ENCODE data around the gene CXCL13.

DNA sequence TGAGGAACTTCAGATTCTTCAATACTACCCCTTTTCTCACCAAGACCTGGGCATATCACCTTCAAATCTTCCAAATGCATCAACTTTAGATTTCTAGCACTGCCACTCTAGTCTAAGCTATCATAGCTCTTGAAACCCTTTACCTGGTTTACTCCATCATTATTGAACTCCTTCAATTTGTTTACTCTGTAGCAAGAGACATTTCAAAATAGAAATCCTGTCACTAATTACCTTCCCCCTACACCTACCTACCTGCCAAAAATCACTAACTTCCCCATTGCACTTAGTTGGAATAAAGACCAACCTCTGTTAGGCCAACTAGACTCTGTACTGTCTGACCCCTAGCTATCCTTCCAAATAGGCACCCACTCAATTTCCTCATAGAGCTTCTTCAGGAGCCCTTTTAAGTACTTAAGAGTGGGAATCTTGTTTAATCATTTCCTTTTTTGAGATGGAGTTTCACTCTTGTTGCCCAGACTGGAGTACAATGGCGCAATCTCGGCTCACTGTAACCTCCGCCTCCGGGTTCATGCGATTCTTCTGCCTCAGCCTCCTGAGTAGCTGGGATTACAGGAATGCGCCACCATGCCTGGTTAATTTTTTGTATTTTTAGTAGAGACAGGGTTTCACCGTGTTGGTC lies 8.8 kb upstream of the CDKL2 start:
- RRBS, result no CpG with 5 or more reads among the region's 7 CpGs

DNA sequence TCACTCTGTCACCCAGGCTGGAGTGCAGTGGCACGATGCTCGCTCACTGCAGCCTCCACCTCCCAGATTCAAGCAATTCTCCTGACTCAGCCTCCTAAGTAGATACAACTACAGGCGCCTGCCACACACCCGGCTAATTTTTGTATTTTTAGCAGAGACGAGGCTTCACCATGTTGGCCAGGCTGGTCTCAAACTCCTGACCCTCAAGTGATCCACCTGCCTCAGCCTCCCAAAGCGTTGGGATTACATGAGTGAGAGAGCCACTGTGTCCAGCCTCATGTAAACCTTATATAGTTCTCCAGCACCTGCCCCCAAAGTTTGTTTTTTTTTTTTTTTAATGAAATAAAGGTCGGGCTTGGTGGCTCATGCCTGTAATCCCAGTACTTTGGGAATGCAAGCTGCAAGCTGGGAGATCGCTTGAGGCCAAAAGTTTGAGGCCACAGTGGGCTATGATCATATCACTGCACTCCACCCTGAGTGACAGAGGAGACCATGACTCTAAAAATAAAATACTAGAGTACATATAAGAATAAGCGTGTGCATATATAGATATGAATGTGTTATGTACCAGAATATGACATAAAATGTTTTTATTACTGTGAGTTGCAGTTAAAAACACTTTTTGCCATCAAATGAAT lies 11.9 kb downstream of the G3BP2 start:
- RRBS, result no CpG with 5 or more reads among the region's 9 CpGs

DNA sequence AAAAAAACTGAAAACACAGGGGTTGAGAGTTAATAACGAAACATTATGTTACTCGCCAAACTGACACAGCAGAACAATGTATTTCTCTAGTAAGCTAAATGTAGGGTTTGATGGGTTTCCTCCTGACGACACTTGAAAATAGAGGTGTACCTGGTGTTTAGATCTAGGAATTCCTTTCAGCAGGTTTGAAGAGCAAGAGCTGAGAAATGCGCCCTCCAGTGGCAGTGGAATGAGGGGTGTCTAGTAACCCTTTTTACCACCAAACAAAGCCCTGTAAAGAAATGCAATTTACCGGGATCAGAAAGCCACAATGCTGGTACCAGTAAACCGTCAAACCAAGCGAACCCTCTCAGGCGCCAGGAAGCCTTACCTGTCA lies 483 bp upstream of the USO1 start:
- RRBS, result no CpG with 5 or more reads among the region's 8 CpGs

- RRBS, result no CpG with 5 or more reads among the region's 7 CpGs
Observed at GRCh38 chr4:76087250-76087522, 12.7 kb downstream of the ART3 start.

GRCh38 chr4:76200639-76201348 lies 12.8 kb downstream of the SCARB2 start:
- RRBS, result no CpG with 5 or more reads among the region's 4 CpGs

DNA sequence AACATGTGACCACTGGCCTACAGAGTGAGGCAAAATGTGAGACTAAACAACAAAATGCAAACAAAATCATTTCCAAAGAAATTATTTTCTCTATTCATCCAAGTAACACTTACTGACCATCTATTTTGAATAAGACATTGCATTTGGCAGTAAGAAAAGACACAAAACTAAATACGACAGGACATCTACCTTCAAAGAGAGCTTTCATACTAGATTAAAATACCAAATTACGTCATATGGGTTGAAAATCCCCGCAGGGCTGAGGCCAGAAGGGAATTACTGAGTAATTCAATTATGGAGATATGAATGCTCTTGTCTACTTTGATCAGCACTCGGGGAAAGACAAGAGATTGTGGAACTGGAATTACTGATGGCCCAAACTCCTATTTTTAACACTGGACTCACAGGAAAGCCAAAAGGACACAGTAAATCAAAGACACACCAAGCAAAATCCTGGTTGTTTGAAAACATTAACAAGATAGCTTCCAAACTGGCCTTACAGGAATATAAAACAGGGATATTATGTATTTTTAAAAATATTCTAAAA lies 7.1 kb downstream of the SCARB2 start:
- RRBS, result no CpG with 5 or more reads among the region's 4 CpGs

DNA sequence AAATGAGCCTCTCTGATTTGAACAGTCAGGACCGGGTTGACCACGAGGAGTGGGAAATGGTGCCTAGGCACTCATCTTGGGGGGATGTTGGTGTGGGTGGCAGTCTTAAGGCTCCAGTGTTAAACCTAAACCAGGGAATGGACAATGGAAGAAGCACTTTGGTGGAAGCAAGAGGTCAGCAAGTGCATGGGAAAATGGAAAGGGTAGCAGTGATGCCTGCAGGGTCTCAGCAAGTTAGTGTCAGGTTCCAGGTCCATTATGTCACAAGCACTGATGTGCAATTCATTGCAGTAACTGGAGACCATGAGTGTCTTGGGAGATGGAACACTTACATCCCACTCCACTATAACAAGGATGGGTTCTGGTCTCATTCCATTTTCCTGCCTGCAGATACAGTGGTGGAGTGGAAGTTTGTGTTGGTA lies 3.0 kb downstream of the STBD1 start:
- RRBS, result no CpG with 5 or more reads among the region's 2 CpGs

DNA sequence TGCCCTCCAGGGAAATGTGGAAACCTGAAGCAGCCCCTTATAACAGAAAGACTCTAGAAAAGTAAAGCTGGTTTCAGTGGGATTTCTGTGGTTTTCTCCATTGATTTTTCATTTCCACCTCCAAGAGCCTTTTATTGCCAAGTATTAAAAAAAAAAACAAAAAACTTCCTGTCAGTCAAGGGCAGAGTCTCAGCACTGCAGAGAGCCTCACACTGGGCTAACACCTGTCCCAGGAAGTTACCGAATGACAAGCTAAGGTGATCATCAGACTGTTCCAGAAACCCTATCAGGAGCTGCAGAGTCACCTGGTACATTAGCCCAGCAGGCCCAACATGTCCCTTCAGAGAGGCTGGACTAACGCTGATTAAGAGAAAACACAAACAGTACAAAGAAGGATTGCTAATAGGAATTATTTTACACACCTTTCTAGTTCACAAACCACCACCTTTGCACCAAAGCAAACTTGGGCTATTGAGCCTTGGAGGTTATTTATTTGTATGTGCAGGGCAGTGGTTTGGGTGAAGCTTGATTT lies 186.0 kb downstream of the SHROOM3 start:
- RRBS, result no CpG with 5 or more reads among the region's 2 CpGs

- RRBS, result 75% methylated on average over 1 of the region's 5 CpGs
Observed at GRCh38 chr4:76674842-76675530, 223.0 kb downstream of the SOWAHB start.

- RRBS, result no CpG with 5 or more reads among the region's 7 CpGs
Observed at GRCh38 chr4:76690251-76690738, 207.6 kb downstream of the SOWAHB start.

DNA sequence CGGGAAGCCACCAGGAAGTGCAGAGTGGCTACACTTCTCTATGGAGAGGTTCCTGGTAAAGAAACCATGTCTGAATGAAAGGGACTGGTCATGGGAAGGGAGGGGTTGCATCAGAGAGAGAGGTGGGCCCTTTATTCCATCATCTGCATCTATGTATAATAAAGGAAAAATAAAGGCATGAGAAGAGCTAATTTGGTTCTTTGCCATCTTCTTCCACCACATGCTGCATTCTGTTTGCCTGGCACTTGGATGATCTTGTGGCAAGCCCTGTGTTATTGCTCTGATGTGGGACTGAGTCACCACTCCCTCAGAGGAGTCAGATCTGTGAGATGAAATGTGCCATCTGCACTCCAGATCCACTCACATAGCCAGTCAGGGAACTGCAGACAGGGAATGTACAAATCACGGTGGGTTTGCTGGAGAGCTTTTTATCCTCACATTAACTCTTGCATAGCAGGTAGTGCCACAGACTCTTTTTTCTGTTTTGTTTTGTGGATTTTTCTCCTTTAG lies 144.8 kb downstream of the SOWAHB start:
- RRBS, result no CpG with 5 or more reads among the region's 2 CpGs

- RRBS, result no CpG with 5 or more reads among the region's 5 CpGs
Observed at GRCh38 chr4:76892551-76893208, 5.3 kb downstream of the SOWAHB start.

DNA sequence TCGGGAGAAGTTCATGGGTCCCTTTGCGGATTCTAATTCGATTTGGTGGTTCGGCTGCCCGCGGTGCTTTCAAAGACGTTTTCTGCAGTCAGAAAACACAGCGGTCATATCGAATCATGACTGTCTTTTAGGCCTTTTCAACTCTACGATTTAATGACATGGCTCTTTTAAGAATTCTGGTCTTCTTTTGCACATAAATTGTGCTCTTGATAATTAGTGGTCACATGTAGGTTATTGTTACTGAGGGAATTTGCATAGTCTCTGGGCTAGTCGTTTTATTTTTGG lies 1.6 kb downstream of the SEPTIN11 start:
- RRBS, result no CpG with 5 or more reads among the region's 11 CpGs

DNA sequence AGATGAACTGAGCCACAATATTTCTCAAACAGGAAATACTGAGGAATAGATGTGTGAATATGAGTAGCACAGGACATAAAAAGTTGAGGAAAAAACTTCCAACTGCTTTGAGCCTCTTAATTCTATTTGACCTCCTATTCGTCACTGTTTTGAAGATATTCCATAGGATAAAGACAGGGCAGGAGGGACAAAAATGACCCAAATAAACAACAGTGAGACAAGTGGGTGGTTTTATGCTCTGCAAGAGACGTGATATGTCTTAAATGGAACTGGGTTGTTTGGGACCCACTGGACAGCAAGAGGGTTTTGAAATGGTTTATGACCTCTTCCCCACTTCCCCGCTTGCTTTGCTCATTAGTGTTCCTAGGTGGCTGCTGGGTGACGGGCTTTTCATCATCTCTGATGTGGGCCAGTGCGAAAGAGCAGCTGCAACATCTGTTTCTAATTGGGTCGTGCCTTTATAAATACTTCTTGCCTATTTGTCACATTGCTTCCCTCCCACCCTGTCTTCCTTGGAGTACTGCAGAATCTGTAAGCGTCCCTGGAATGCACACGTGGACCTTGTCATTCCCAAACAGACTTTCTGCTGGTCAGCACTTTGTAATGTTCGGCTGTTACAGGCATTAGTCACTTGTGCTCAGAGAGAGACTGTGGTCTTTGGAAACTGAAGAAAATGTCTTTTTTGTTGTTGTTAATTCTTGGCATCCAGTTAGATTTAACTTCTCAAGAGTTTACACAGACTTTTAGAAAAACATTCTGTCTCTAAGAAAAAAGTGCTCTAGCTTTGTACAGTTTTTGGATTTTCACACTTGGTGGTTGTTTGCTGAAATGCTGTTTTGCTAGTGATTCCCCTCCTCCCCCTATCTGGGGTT lies 35.2 kb downstream of the SEPTIN11 start:
- RRBS, result no CpG with 5 or more reads among the region's 9 CpGs

GRCh38 chr4:77154575-77155510 lies 2.2 kb upstream of the CCNG2 start:
- RRBS, result no CpG with 5 or more reads among the region's 5 CpGs

DNA sequence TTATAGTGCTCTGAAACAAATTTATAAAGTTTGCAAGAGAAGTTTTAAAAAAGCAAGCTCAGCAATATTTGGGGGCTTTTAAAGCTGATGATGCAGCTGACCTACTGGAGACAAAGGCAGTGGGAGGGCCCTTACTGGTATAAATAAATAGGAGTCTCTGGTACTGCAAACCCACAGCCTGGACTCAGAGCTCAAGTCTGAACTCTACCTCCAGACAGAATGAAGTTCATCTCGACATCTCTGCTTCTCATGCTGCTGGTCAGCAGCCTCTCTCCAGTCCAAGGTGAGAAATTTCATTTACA lies at the start of gene CXCL13:
CXCL13 (plus strand) TSS at position 174 of the 302 bp plus-strand sequence.
- RRBS, result no CpG with 5 or more reads among the region's 1 CpG

DNA sequence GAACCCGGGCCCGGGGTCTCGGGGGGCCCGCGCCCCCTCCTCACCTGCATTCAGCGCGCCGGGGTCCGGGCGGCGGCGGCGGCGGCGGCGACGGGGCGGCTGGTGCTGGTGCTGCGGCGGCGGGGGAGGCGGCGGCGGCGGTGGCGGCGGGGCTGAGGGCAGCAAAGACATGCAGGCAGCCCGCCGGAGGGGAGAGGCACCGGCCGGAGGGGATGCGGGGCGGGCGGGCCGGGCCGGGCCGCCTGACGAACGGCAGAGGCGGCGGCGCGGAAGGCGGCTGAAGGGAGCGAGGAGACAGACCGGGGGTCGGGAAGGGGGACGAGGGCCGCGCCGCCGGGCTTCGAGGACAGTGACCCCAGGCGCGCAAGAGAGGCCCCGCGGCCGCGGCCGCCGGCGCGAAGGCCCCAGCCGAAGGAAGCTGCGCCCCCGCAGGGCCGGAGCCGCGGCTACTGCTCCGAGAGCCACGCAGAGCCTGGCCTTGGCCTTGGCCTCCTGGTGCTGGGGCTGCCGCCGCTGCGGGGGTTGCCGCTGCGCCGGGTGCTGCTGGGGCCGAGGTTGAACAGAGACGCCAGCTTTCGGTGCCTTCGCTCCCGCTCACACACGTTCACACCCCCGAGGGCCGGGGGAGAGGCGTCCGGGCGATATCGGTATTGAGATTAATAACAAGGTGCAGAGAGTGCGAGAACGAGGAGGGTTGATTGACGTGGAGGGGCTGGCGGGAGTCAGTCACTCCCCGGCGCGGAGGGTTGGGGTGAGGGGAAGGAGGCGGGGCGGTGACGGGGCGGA lies 571 bp upstream of the CNOT6L start:
- RRBS, result 4% methylated on average over 56 of the region's 100 CpGs